GM23248 (cell line): ENCODE measurements around the genes ANKRD60 and ZNF831.

DNA sequence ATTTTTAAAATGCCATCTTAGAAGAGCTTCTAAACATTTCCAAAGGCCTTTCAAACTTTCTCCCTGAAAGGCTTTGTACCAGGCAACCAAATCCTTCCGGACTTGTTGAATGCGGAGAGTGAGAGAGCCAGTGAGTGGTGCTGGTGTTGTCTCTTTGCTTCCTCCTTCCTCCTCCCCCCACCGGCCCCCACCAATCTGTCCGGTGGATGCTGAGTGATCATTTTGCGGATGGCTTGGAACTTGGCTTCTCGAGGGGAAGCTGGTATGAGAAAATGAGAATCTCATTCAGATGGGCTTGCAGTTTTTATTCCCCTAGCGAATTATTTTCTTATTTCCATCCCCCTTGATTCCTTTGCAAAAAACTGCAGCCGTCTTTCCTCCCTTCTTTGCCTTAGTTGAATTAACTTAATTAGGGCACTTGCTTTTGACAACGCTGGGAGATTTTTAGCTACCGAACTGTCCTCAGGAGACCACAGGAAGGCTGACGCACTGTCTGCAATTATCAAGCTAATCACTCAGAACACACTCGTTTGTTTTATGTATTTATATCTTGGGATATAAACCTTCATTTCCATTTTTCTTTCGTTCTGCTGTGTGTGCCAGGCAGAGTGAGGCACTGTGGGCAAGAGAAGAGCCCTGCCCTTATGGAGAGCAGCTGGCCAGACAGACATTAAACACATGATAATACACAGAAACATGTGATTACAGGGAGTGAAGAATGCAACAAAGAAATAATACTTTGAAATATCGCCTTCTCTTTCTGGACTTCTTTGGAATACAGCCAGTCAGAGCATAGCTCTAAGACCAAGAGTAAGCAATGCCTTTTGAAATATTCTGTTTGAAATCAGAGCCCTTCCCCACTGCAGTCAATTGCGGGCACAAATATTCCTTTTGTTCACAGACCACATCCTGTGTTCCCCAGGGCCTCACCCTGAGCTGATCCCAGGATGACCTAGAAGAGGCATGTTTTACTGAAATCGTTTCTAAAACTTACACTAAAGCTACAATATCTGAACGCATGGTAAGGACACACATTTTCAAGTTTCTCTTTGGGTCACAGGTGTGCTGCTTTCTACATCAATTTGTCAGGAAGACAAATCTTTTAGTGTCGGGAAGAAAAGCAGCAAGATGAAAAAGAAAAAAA lies 19.2 kb upstream of the C20orf85 start:
- RAMPAGE, long total RNA, result no peak

DNA sequence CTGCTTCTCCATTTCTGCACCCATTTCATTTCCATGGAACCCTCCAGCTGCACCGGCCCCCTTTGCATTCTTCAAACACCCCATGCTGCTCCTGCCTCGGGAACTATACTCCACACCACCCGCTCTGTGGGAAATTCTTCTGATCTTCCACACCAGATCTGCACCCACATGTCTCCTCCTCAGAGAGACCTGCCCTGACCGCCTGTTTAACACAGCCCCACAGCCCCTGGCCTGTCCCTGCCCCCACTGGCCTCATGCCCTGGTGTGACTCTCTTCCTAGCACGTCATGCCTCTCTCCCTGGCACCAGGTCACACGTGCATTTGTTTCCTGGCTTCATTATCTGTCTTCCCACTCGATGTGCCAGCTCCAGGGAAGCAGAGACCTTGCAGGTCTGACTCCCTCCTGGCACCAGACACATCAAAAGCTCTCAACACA lies 1.8 kb upstream of the C20orf85 start:
- RAMPAGE, long total RNA, result no peak

DNA sequence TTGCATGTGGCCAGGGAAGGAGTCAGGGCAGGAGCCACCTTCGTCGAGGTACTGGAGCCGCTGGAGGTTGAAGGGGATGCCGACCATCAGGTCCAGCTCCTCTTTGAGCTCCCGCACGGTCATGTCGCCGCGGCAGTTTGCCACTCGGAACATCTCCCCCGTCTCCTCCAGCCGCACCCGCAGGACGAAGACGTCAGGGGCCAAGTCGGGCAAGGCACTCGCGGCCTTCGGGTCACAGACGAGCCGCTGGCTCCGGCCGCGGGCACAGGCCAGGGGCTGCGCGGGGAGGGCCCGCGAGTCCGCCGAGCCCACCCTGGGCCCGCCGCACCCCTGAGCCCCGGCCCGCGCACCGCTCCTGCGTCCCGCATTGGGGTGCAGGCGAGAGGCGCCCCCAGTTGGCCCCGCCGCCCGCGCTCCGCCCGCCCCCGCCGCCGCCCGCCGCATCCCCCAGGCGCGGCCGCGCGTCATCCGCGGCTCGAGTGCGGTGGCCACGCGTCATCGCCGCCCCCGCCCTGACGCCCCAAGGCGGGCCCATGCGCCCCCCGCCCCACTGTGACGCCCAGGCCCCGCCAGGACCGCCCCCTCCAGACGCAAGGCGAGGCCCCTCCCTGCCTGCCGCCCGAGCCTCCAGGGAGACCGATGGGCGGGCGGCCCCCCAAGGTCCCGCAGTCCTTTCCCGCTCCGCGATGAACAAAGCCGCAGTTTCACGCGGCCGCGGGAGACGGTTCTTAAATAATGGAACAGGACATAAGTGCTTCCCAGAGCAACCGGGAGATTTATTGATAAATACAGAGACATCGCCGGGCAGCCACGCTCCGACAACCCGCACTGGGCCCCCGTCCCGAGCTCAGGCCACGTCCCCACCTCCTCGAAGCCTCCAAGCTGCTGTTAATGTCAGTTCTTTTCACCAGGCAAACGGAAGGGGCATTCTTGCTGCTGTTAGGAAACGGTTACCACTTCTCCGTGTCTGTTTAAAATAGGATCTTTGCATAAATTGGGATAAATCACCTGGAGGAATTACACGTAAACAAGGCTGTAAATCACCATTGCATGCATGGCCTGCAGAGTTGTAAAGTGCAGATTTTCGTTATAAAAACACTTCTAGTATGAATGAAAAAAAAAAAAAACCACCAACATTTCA lies at the start of gene ANKRD60:
Gene ANKRD60 (minus strand): TSS at position 468 of the 1,141 bp plus-strand sequence.
- RAMPAGE, long total RNA, result no peak

- RAMPAGE, long total RNA, result no peak
Measured at GRCh38 chr20:58239395-58240059, 11.1 kb upstream of the ANKRD60 start.

- RAMPAGE, long total RNA, result no peak
Measured at GRCh38 chr20:58264336-58264640, 35.8 kb upstream of the ANKRD60 start.

- RAMPAGE, long total RNA, result no peak
Measured at GRCh38 chr20:58390705-58391441, 1.8 kb downstream of the VAPB start.

GRCh38 chr20:58649903-58650139 lies 1.3 kb upstream of the STX16 start:
- RAMPAGE, long total RNA, result no peak

GRCh38 chr20:58651764-58652640 lies 919 bp downstream of the STX16 start:
- RAMPAGE, long total RNA, result no peak

- RAMPAGE, long total RNA, result no peak
Measured at GRCh38 chr20:58887057-58887323, 4.2 kb upstream of the GNAS start.

GRCh38 chr20:58905207-58905630 lies 14.0 kb downstream of the GNAS start:
- RAMPAGE, long total RNA, result no peak

DNA sequence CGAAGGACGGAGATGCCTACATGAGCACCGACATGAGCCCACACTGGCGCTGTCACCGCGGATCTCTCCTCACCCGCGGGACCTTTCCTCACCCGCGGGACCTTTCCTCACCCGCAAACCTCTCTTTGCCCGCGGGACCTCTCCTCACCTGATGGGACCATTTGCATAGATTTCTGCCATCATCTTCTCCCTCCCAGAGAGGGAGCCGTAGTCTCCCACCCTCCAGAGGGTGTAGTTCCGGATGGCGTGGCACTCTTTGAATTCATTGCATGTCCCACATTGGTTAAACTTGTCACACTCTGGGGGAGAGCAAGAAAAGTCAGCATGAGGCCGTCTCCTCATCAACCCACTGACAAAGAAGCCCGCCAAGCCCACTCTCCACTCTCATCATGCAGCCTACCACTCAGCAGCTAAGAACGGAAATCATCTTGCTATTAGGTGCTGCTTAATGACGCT lies 9.6 kb downstream of the CTSZ start:
- RAMPAGE, long total RNA, result no peak

GRCh38 chr20:59163497-59164625 lies at the start of gene ZNF831:
TSS of gene ZNF831 (plus strand) at chr20:59163821.
- RAMPAGE, long total RNA, result no peak

DNA sequence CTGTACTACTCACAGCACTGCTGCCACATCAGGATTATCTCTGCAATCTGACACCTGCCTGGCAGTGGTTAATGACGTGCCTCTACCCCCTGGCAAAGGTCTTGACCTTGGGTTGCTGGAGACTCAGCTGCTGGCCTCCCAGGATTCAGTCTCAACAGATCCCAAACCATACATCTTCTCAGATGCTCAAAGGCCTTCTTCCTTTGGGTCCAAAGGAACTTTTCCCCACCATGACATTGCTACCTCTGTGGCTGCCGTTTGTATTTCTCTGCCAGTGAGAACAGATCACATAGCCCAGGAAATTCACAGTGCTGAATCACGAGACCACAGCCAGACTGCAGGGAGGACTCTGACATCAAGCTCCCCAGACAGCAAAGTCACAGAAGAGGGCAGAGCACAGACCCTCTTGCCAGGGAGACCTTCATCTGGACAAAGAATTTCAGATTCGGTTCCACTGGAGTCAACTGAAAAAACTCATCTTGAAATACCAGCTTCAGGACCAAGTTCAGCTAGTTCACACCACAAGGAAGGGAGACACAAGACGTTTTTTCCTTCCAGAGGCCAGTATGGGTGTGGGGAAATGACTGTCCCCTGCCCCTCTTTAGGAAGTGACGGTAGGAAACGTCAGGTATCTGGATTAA lies 46.4 kb upstream of the EDN3 start:
- RAMPAGE, long total RNA, result no peak

DNA sequence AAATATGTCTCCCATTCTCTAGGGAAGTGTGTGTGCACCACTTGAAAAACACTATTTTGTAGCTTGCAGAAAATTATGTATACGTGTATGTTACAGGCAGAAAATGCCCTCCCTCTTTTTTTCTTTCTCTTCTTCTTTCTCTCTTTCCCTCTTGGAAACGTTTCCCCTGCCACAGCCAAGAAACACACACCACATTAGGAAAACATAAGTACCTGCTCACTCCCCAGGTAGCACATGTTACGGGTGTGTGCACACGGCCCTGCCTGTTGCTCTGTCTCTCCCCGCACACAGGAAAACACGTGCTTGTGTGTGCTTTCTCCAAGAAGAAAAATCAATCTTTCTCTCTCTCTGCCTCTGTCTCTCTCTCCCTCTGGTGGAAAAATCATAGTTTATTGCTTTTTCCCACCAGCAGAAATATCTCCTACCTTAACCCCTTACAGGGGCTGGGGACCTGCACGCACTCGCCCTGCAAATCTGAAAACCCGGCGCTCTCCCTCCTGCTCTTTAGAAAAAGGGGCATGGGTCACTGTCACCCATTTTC lies 102.2 kb downstream of the EDN3 start:
- RAMPAGE, long total RNA, result no peak

DNA sequence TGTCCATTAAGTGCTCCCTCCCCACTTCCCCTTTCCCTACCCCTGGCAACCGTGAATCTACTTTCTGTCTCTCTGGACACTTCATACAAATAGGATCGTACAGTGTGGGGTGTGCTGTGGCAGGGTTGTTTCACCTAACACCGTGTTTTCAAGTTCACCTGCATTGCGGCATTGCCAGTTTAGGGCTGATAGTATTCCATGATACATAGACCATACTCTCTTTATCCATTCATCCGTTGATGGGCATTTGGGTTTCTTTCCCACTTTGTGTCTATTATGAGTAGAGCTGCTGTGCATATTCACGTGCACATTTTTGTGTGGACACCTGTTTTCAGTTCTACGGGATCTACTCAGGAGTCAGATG lies 118.9 kb downstream of the PHACTR3 start:
- RAMPAGE, long total RNA, result no peak

DNA sequence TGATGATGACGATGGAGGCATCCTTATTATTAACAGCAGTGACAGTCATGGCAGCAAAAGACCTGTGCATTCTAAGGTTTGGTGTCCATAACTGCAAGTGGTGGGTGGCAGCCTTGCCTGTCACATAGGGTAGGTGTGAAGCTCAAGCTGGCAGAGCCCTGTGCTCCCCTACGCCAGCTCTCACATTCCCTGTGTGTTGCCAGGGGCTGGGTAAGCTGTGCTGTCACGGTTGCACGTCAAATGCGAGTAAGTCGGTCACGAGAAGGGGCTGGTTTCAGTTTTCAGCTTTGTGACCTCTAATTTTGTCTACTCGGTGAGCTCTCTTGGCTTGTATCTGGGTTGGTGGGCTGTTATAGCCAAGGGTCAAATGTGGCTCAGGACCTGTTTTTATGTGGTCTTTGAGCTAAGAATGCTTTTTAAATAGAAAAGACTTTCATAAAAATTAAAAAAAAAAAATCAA lies 148.4 kb downstream of the PHACTR3 start:
- RAMPAGE, long total RNA, result no peak

GRCh38 chr20:59938093-59938583 lies 2.0 kb downstream of the PPP1R3D start:
- RAMPAGE, long total RNA, result no peak

DNA sequence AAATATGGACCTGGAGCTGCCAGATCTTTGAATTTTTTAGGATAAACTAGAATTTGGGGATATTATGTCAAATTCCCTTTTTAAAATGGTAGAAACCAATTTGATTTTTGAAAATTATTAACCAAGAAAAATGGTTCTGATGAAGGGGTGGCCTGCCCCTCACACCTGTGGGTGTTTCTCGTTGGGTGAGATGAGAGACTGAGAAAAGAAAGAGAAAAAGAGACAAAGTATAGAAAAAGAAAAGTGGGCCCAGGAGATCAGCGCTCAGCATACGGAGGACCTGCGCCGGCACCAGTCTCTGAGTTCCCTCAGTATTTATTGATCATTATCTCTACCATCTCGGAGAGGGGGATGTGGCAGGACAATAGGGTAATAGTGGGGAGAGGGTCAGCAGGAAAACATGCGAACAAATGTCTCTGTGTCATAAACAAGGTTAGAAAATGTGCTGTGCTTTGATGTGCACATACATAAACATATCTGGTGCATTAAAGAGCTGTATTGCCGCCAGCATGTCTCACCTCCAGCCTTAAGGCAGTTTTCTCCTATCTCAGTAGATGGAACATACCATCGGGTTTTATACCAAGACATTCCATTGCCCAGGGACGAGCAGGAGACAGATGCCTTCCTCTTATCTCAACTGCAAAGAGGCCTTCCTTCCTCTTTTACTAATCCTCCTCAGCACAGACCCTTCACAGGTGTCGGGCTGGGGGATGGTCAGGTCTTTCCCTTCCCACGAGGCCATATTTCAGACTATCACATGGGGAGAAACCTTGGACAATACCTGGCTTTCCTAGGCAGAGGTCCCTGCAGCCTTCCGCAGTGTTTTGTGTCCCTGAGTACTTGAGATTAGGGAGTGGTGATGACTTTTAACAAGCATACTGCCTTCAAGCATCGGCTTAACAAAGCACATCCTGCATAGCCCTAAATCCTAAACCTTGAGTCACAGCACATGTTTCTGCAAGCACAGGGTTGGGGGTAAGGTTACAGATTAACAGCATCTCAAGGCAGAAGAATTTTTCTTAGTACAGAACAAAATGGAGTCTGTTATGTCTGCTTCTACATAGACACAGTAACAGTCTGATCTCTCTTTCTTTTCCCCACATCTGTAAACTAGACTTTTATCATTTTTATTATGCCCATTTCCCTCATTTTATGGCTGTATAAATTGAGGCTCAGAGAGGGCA lies 83.2 kb downstream of the CDH26 start:
- RAMPAGE, long total RNA, result no peak

GRCh38 chr20:60455288-60455767 lies 497.1 kb downstream of the CDH26 start:
- RAMPAGE, long total RNA, result no peak

- RAMPAGE, long total RNA, result no peak
Measured at GRCh38 chr20:61094077-61094357, 158.0 kb upstream of the CDH4 start.